ENCODE results near the gene CENPK.

GRCh38 chr5:60945301-60946463 is 677 bp downstream of the NDUFAF2 start:
- RRBS = 1% methylated on average over 13 of the region's 59 CpGs

GRCh38 chr5:61275805-61276300 is 56.2 kb upstream of the ZSWIM6 start:
- RRBS = no CpG with 5 or more reads among the region's 9 CpGs

- RRBS = no CpG with 5 or more reads among the region's 1 CpG
These were observed 52.0 kb upstream of the ZSWIM6 start for GRCh38 chr5:61279964-61280520.

DNA sequence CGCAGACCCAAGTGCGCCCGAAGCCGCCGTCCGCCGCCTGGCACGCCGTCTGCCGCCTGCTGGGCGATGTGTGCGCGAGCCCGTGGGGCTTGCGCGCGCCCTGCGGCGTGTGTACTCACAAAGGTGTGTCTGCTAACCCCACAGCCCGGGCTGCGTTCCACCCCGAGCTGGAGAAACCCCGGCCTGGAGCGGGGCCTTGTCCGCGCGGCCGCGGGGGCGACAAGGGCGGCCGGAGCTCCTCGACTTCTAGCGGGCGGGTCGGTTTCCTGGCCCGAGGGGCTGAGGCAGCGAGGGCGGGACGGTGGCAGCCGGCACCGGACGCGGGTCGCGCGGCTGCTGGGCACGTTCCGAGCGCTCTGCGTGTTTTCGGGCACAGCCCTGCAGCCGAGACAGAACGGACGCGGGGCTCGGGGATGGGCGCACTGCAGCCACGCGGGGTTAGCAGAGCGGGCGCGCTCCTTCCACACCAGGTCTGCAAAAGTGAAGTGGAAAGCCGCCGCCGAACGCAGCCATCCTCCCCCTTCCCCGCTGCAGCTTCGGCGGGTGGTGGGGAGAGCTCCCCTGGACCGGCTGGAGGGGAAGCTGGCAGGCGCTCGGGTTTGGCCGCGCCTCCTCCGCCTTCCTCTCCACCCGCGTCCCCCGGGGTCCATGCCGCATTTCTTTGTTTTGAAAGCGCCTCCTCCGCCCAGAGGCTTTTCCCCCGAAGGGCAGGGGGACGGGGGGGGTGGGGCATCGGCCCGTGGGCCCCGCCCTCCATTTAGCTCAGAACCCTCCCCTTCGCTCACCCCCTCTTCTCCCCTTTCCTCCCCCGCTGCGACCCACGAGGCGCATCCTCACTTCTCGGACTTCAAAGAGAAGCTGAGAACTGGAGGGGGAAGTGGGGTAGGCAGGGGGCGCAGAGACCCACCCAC is 823 bp upstream of the ZSWIM6 start:
- RRBS = 2% methylated on average over 26 of the region's 94 CpGs

DNA sequence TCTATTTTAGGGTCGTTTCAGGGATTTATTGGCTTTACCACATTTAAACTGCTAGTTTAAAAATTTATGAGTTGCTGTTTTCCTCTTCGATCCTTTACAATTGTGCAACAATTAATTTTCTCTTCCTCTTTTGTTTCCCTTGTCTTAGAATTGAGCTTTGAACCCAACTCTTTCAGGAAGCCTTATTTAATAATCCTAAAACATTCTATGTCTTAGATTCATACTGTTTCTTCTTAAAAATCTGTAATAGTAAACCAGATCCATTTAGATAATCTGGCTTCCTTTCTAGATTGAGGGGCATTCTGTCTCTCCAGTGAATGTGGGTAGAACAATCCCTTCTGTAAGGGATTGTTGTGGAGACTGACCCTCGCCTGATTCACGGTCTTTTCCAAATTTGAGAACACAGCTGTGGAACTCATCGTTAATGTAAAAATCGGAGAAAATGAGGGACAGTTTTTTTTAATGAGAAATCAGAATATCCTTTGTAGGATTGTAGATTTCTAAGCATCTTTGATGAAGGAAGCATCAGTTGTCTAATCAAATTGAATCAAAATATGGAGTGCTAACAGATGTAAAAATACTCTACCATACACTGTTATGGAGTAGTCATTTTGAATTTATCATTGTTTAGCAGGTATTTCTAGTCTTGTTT is 16.6 kb downstream of the ZSWIM6 start:
- RRBS = no CpG with 5 or more reads among the region's 6 CpGs

DNA sequence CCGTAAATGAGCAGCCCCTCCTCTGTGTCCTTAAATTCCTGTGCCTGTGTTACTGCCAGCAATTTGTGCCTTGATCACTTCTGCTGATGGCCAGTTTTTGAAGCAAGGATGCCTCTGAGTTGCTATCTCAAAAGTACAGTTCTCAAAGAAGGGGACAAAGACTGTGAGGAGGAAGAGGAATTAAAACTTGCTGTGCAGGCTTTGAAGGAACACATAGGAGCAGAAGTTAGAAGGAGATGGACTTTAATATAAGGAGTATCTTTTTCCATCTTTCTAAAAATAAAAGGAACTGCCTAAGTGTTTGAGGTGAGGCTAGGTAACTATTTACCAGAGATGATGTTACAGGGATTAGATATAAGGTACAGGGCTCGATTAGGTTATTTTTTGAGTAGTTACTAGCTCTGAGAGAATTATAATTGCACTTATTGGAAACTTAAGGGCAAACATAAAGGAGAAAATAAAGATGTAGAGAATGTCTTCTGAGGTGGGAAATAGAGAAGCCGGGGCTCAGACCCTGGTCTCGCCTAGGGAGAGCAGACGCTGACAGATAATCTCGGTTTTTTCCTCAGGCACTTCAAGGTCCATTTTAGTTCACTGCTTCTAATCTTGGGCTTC is 92.0 kb downstream of the ZSWIM6 start:
- RRBS = no CpG with 5 or more reads among the region's 6 CpGs

- RRBS = no CpG with 5 or more reads among the region's 3 CpGs
These were observed 176.9 kb downstream of the ZSWIM6 start for GRCh38 chr5:61508834-61509479.

DNA sequence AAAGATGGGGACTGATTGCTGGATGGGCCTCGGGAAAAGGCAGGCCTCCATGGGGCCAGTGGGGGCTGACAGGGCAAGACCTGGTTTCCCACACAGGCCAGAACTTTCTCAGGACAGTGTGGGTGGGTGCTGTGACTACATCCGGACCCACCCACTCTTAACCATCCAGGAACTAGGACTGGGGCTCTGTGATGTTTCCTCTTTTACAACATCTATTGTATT is 294.8 kb downstream of the ZSWIM6 start:
- RRBS = no CpG with 5 or more reads among the region's 2 CpGs

DNA sequence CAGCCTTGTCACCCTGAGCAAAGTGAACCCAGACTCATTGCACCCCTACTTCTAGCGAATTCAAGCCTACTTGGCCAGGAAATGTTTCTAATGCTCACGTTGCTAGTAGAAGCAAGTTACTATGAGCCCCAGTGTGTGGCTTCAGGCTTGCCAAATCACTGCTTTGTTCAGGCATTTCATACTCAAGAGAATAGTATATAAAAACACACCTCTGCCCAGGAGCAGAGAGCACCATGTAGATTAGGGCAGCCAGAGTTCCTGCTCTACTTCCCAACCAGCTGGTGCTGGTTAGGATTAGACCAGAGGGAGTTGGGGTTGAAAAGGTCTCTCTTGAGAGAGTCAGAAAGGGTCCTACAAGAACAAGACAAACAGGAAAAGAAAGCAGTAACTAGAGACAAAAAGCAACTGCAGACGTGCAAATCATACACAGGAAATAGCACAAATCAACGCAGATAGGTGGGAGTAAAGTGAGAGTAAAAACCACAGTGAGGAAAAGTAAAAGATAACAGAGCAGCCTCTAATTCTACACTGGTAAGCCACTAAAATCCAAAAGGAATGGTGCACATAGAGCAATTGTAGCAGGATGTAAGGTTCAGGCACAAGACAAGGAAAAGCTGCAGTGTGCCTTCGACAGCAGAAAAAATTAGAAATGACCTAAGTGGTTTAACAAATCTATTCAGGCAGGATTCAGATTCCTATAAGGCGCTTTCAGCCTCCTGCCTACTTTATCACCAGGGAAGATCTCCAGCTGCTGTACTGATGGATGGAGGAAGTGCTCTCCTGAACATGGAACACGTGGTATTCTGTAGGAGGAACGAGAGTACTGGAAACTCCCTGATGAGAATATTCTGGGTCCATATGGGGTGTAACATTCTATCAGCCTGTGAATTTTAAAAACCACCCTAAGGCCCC is 49.6 kb upstream of the KIF2A start:
- RRBS = no CpG with 5 or more reads among the region's 8 CpGs

GRCh38 chr5:62323835-62324883 is 18.2 kb downstream of the KIF2A start:
- RRBS = no CpG with 5 or more reads among the region's 11 CpGs

DNA sequence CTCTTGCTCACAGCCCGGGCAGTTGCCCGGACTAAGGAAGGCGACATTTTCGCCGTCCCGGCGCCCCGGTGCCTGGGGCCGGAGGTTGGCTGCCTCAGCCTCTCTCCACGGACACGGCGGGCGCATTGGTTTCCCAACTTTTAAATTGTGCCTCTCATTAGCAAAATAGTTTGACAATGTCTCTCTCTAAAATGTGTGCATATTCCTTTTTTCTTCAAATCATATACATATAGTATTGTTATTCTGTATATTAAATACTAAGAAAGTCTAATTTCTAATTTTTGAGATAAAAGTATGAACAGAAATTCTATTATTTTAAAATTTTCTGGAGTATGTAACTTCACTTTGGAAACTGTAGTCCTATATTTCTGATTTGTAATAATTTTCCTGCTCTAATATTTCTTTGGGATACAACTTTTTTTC is 198.6 kb downstream of the LRRC70 start:
- RRBS = no CpG with 5 or more reads among the region's 13 CpGs

DNA sequence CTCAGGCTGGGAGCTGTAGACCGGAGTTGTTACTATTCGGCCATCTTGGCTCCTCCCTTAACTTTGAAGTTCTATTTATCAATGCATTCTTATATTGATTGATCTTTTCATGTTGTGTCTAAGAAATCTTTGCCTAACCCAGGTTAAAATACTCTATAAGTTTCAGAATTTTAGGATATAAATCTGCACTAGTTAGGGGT is 30.7 kb upstream of the RNF180 start:
- RRBS = no CpG with 5 or more reads among the region's 2 CpGs

- RRBS = no CpG with 5 or more reads among the region's 29 CpGs
These were observed 24.4 kb downstream of the SHISAL2B start for GRCh38 chr5:64714559-64715244.

- RRBS = no CpG with 5 or more reads among the region's 2 CpGs
These were observed 127.6 kb downstream of the CWC27 start for GRCh38 chr5:64896302-64896723.

GRCh38 chr5:65101472-65102144 is 332.9 kb downstream of the CWC27 start:
- RRBS = no CpG with 5 or more reads among the region's 10 CpGs

GRCh38 chr5:65562567-65563750 is at the start of gene CENPK:
CENPK (minus strand) TSS chr5:65563168.
- RRBS = 1% methylated on average over 6 of the region's 55 CpGs

- RRBS = no CpG with 5 or more reads among the region's 7 CpGs
These were observed 88.1 kb downstream of the NLN start for GRCh38 chr5:65810027-65810535.

GRCh38 chr5:65830448-65831431 is 95.6 kb upstream of the ERBIN start:
- RRBS = no CpG with 5 or more reads among the region's 5 CpGs

Data from Ishikawa (cell line).